ENCODE data around the genes PTPRN2 and VIPR2.

GRCh38 chr7:158581704-158582208 lies 5.9 kb downstream of the PTPRN2 start:
- PRO-cap: no peak

- PRO-cap: unidirectional peak, minus-strand start at chr7:158587784
Observed at GRCh38 chr7:158587460-158588603, at the start of gene PTPRN2. PTPRN2 (minus strand) TSS chr7:158587823.

DNA sequence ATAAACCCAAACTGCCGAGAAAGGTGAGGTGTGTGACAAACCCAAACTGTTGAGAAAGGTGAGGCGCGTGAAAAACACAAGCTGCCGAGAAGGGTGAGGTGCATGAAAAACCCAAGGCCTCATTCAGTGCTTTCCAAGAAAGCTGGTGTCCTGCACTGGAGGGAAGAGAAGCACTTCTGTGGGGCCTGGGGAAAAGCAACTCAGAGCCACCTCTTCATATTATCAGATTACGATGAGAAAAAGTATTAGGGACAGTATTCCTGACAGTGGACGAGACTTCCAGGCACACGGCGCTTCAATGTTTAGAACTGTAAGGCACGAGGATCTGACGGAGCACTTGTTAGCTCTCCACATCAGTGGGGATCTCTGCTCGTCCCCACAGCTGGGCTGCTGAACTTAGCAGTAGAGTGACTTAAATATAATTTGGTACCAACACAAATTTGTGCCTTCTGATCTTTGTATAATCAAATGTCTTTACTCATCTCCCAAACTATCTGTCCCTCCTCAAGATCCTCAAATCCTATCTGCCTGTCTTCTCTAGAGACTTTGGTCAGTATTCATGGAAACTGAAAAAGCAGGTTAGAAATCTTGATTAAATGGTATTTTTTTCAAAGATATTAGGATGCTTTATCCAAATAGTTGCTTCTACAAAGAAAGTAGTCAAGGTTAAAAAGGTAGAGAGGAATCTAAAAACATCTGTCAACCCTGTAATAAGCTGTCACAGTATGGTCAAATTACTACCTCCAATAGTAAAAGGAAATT lies 24.4 kb downstream of the ESYT2 start:
- PRO-cap: no peak

GRCh38 chr7:159012634-159013234 lies 131.9 kb downstream of the VIPR2 start:
- PRO-cap: bidirectional peak, plus-strand start at chr7:159012911, minus-strand start at chr7:159012753

- PRO-cap: bidirectional peak, plus-strand start at chr7:159065325, minus-strand start at chr7:159065196
Observed at GRCh38 chr7:159064932-159065538, 79.6 kb downstream of the VIPR2 start.

GRCh38 chr7:159092623-159093063 lies 52.0 kb downstream of the VIPR2 start:
- PRO-cap: unidirectional peak, plus-strand start at chr7:159092793

DNA sequence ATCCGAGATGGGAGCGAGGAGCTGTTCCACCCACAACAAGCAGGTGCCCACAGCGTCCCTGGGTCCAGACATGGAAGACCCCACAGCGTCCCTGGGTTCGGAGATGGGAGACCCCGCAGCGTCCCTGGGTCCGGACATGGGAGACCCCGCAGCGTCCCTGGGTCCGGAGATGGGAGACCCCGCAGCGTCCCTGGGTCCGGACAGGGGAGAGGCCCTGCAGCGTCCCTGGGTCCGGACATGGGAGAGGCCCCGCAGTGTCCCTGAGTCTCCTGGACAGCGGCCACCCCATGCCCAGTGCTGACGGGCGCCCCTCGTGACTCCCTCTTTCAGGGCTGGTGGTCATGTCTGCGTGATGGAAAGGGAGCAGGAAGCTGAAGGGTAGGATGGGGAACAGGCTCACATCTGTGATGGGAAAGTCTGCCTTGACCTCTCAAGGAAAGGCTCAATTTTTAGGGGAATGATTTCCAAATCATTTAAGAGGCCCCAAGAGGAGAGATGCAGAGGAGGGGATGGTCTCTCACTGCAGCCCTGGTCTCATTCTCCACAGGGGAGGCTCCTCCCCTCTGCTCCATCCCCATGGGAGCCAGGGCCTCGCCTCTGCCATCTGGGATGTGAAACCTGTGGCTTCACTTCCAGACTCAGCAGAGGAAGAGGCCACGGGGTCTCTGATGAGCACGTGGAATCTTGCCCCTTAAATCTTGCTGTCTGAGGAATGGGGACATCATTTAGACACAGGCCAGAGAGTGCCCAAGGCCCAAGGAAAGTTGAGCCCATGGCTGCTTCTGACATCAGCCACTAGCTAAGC lies 50.9 kb downstream of the VIPR2 start:
- PRO-cap: bidirectional peak, plus-strand start at position 366 of the sequence, minus-strand start at position 271 of the sequence; bidirectional peak, plus-strand start at position 629 of the sequence, minus-strand start at position 536 of the sequence

GRCh38 chr7:159144564-159145578 lies at the start of gene VIPR2:
VIPR2 (minus strand) TSS chr7:159144867.
- PRO-cap: bidirectional peak, plus-strand start at chr7:159145297, minus-strand start at chr7:159144891

Data from cardiac septum (tissue), 1 donor.